HEK293 (cell line): ENCODE data around the genes CFTR, ING3 and CPED1.

DNA sequence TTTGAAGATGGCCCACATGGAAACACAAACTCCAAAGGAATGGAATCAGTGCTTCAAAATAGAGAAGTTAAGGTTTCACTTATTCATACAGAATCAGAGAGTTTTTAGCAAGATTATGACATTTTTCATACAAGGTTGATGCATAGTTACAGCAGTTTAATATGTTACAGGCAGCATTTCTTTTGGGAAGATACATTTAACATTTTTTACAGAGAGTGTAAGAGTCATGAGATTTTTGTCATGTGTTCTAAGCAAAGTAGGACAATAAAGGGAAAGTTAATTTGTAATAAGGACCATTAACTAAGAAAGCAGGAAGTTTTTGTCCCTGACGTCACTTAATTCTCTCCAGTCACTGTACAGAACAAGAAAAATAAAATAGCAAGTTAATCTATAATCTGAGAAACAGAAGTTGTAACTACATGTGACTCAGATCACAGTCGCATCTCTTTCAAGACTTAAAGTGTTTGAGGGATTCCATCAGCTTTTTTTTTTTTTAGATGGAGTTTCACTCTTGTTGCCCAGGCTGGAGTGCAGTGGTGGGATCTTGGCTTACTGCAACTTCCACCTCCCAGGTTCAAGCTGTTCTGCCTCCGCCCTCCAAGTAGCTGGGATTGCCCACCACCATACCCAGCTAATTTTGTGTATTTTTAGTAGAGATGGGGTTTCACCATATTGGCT lies 49.5 kb upstream of the CAPZA2 start:
- PRO-cap = no peak
- RRBS, 2 experiments = no CpG with 5 or more reads among the region's 3 CpGs

- PRO-cap = no peak
- RRBS, 2 experiments = no CpG with 5 or more reads among the region's 8 CpGs
Measured at GRCh38 chr7:116834666-116835132, 27.7 kb upstream of the CAPZA2 start.

DNA sequence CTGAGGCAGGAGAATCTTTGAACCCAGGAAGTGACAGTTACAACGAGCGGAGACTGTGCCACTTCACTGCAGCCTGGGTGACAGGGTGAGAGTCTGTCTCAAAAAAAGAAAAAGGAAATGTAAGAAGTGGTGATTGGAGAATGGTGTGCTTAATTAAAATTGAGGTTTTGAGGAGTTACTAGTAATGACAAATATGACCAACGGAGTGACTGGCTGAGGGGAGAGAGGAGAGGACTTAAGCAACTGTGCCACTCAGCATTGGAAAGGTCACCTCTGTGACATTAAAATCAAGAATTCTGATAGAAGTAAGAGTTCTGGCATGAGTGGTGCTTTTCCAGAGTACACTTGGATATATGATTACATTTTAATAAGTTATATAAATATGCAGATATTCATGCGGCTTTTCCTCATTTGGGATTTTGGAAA lies 31.7 kb upstream of the ST7 start:
- PRO-cap = unidirectional peak, plus-strand start at position 203 of the sequence
- RRBS, 2 experiments = no CpG with 5 or more reads among the region's 4 CpGs

GRCh38 chr7:116948860-116949581 lies 4.3 kb upstream of the ST7 start:
- PRO-cap = no peak
- RRBS, 2 experiments = no CpG with 5 or more reads among the region's 6 CpGs

DNA sequence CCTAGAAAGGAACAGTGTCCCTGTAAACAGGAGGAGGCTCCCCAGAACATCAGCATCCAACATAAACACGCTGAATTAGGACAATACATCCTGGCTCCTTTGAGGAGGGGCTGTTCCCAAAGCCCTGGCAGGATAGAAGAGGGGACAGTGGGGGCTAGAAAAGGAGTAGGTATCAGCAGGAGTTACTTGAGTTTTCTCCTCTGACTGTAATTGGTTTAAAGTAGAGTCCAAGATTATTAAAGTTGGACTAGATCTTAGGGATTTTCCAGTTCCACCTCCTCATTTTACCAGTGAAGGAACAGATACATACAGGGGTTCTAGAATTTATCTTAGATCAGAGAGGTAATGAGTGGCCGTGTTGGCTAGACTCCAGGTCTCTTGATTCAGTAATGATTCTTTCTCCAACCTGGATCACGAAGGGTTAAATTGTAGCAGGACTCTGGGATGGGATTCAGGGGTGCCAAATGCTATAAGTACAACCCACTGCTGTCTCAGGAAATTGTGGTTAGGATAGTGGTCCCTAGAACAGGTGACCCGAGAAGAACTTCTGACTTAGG lies 58.0 kb downstream of the ST7 start:
- PRO-cap = no peak
- RRBS, 2 experiments = no CpG with 5 or more reads among the region's 4 CpGs

GRCh38 chr7:117026490-117027021 lies 73.3 kb downstream of the ST7 start:
- PRO-cap = no peak
- RRBS, 2 experiments = no CpG with 5 or more reads among the region's 1 CpG

DNA sequence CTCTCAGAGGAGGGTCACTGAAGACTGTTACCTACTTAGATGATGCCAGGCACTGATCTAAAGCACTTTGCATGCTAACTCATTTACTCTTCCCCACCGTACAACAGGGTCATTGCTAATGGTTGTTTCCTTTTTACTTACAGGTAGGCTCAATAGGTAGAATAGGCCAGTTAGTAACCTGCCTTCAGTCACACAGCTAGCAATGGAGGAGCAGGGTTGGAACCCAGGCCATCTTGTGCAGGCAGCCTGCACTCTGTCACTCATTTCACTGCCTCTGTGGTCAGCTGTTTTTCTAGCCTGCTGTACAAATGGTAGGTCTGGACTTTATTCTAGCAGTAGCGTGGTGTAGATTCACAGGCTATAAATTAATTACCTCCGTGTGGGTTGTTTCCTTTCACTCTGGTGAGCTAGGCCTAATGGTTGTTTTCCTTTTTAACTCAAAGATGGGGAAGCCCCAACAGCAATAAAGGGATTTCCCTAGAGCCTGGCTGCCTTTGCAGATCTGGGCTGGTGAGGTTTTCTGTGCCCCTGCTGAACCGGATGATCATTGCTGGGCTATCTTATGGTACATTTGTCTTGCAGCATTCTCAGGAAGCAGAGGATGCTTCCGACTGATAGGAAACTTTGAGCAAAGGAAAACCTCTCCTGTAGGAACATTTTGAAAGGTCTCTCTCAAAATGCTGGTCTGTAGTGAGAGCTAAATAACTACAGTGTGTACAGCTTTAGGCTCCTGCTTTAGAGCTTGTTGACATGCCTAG lies 157.2 kb downstream of the ST7 start:
- PRO-cap = no peak
- RRBS, 2 experiments = no CpG with 5 or more reads among the region's 5 CpGs

- PRO-cap = no peak
- RRBS, 2 experiments = 25 to 94% methylated on average over 7 of the region's 81 CpGs
Measured at GRCh38 chr7:117323740-117325045, 1.3 kb upstream of the WNT2 start.

DNA sequence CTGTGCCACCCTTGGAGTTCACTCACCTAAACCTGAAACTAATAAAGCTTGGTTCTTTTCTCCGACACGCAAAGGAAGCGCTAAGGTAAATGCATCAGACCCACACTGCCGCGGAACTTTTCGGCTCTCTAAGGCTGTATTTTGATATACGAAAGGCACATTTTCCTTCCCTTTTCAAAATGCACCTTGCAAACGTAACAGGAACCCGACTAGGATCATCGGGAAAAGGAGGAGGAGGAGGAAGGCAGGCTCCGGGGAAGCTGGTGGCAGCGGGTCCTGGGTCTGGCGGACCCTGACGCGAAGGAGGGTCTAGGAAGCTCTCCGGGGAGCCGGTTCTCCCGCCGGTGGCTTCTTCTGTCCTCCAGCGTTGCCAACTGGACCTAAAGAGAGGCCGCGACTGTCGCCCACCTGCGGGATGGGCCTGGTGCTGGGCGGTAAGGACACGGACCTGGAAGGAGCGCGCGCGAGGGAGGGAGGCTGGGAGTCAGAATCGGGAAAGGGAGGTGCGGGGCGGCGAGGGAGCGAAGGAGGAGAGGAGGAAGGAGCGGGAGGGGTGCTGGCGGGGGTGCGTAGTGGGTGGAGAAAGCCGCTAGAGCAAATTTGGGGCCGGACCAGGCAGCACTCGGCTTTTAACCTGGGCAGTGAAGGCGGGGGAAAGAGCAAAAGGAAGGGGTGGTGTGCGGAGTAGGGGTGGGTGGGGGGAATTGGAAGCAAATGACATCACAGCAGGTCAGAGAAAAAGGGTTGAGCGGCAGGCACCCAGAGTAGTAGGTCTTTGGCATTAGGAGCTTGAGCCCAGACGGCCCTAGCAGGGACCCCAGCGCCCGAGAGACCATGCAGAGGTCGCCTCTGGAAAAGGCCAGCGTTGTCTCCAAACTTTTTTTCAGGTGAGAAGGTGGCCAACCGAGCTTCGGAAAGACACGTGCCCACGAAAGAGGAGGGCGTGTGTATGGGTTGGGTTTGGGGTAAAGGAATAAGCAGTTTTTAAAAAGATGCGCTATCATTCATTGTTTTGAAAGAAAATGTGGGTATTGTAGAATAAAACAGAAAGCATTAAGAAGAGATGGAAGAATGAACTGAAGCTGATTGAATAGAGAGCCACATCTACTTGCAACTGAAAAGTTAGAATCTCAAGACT lies at the start of gene CFTR:
CFTR (plus strand) TSS at position 765 of the 1,138 bp plus-strand sequence.
- PRO-cap = no peak
- RRBS, 2 experiments = 78 to 96% methylated on average over 6 of the region's 55 CpGs

GRCh38 chr7:117689365-117689923 lies 183.8 kb downstream of the CTTNBP2 start:
- PRO-cap = no peak
- RRBS, 2 experiments = no CpG with 5 or more reads among the region's 2 CpGs

GRCh38 chr7:117872538-117872863 lies 740 bp downstream of the CTTNBP2 start:
- PRO-cap = bidirectional peak, plus-strand start at chr7:117872745, minus-strand start at chr7:117872718
- RRBS, 2 experiments = no CpG with 5 or more reads among the region's 11 CpGs

GRCh38 chr7:117981999-117982839 lies 109.0 kb upstream of the CTTNBP2 start:
- PRO-cap = no peak
- RRBS, 2 experiments = no CpG with 5 or more reads among the region's 8 CpGs

GRCh38 chr7:117999739-118000068 lies 126.5 kb upstream of the CTTNBP2 start:
- PRO-cap = no peak

GRCh38 chr7:120949408-120949966 lies 1.1 kb upstream of the ING3 start:
- PRO-cap = no peak
- RRBS, 2 experiments = no CpG with 5 or more reads among the region's 12 CpGs

- PRO-cap = bidirectional peak, plus-strand start at chr7:120950763, minus-strand start at chr7:120950500; bidirectional peak, plus-strand start at chr7:120951181, minus-strand start at chr7:120951091
- RRBS, 2 experiments = 2% methylated on average over 14 of the region's 85 CpGs
Measured at GRCh38 chr7:120950120-120951526, at the start of gene ING3. Gene ING3, plus strand, starts transcription at chr7:120950777.

DNA sequence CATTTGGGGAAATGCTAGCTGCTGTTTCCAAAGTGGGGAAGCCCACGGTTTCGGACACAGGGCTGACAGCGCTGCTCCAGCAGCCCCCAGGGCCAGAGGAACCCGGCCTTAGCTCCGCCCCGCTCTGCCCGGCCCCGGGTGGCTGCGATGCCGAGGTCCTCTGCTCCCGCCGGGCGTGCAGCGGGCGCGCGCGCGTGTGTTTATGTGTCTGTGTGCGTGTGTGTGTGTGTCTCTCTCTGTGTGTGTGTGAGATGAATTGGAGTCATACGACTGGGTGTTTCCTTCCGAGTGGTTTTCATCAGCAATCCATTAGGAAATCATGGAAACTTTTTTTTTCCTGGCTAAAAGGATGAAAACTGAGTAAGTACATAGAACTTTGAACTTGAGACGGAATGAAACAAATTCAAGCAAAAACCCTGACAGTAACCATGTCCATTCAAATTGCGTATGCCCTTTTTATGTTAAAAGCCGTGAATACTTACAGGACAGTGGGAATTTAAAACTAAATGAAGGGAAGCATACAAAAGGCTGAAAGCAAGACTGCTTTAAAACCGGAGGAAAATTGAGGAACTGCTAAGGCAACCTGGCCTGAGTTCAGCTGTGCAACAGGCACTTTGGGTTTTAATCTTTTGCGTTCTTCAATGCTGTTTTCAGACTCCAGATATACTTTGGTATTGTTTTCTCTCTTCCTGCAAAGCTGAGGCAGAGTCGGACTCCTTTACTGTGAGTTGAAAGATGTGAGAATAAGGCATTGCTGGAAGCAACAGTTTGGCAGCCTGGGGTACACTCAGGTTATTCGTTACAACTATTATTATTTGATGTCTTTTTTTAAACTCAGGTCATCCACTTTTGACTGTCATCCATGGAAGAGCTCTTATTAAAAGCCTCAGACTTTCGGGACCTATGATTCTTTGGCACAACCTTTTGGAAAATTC lies at the start of gene CPED1:
CPED1 (plus strand) TSS at position 159 of the 935 bp plus-strand sequence.
- PRO-cap = bidirectional peak, plus-strand start at position 137 of the sequence, minus-strand start at position 67 of the sequence
- RRBS, 2 experiments = no CpG with 5 or more reads among the region's 30 CpGs

GRCh38 chr7:121062525-121063376 lies 74.2 kb downstream of the CPED1 start:
- PRO-cap = no peak
- RRBS, 2 experiments = no CpG with 5 or more reads among the region's 13 CpGs

DNA sequence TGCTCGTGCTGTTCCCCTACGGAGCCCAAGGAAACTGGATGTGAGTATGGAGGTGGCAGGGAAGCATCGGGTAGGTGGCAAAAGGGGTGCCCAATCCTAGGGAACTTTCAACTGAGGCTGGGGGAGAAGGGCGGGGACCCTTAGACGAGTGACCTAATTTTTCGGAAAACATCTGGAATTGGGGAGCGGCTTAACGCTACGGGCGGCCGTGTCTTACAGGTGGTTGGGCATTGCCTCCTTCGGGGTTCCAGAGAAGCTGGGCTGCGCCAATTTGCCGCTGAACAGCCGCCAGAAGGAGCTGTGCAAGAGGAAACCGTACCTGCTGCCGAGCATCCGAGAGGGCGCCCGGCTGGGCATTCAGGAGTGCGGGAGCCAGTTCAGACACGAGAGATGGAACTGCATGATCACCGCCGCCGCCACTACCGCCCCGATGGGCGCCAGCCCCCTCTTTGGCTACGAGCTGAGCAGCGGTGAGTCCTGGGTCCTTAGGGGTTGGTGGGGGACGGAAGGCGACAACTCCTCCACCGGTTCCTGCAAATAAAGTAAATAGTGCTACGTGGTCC lies 629 bp downstream of the WNT16 start:
- PRO-cap = unidirectional peak, plus-strand start at position 320 of the sequence; bidirectional peak, plus-strand start outside the sequence, minus-strand start at position 432 of the sequence
- RRBS, 2 experiments = no CpG with 5 or more reads among the region's 34 CpGs

GRCh38 chr7:121438331-121439022 lies 42.4 kb upstream of the FAM3C start:
- PRO-cap = no peak
- RRBS, 2 experiments = no CpG with 5 or more reads among the region's 11 CpGs

GRCh38 chr7:121440717-121441516 lies 44.8 kb upstream of the FAM3C start:
- PRO-cap = no peak
- RRBS, 2 experiments = no CpG with 5 or more reads among the region's 18 CpGs